REH cell (cell line): Measurements from ENCODE around the gene GLRA3.

DNA sequence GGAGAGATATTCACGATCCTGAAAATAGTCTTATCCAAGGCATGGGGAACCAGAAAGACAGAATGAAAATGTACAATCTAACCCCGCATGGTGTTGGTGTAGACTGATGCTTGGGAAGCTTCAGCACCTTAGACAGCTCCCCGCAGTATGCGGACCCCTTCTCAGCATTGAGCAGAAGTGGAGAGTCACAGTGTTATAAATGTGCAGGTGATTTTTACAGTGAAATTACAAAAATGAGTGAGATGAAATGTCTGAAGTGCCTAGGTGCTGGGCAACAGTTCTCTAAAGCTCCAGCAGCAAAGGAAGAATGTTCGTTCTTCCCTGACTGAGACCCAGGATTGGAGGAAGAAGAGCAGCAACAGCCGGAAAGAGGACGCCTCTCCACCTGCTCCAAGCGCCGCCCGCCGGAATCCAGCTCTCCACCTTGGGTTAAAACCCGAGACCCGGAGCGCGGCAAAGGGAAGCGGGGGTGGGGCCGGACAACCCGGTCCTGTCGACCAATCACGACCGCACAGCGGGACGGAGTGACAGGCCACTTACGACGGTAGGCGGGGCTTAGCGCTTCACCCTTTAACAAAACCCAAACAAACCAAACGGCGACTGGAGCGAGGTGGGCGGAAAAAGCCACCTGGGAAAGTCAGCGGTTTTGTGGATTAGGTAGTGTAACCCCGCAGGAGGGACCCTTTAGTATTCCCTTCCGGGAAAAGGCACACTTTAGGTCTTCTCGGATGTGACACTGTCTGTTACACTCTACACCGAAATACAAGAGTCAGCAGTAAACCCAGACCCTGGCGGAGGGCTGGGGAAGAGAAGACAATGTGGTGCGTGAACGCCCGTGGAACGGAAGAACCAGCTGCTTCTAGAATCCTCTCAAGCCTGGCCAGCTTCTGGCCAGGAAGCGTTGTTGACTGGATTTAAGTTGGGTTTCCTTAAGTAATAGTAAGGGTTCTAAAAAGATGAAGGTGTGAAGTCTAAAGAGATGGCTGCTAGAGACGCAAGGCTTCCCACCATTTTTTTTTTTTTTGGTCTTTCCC, at the start of gene GLRA3:
Gene GLRA3 (minus strand): TSS at position 431 of the 1,034 bp plus-strand sequence.
- PRO-cap: no peak

DNA sequence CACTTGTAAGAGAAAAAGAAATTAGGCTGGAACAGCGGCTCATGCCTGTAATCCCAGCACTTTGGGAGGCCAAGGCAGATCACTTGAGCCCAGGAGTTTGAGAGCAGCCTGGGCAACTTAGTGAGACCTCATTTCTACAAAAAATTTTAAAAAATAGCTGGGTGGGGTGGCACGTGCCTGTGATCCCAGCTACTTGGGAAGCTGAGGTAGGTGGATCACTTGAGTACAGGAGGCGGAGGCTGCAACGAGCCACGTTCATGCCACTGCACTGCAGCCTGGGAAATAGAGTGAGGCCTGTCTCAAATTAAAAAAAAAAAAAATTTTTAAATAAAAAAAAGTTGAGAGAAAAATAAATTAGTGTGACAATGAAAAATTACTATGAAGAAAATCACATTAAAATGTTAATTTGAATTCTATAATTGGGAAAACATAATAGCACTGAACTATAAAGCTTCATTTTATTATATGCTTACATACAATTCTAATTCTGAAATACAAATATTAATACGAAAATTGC, 10.5 kb downstream of the VEGFC start:
- PRO-cap: no peak

GRCh38 chr4:180057482-180057823, 2185.7 kb upstream of the TENM3 start:
- PRO-cap: no peak

GRCh38 chr4:180057824-180058171, 2185.4 kb upstream of the TENM3 start:
- PRO-cap: no peak

DNA sequence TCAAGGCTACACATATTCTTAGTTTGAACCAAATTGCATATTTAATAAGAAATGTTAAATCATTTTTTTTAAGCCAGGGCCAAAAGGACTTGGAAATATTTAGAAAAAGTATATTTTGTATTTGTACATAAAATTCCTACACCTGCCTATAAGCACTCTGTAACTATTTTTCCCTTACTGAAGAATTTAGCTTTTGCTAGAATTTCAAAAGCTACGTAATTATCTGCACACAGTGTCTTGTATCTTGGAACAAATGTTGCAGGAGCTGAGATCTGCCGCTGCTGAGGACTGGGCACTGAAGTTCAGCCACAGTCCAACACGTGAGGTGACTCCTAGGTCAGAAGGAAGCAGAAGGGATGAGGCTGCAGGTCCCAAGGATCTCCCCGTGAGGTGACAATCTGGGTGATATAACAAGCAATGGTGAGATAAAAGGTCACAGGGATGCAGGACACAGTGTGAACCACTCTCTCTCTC, 1416.2 kb upstream of the TENM3 start:
- PRO-cap: no peak

DNA sequence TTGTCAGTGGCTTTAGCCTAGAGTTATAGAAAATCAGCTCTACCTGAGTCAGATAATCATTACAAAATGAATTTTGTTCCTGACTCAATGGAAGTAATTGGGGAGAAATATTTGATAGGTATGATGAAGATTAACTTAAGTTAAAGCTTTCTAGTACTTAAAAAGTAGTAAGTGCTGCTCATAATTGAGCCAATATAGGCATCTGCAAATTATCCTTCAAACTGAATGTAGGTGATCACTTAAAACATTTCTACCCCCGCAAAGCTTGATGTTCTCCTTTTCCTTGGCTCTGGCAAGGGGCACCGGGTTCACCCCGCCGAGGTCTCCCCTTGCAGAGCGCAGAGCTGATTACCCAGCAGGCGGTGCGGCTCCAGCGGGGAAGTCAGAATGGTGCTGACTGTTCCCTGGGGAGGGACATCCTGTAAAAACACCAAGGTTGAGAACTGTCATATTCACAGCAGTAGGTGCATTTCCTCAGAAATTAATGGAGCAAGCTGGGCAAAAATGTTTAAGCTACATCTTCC, 767.5 kb upstream of the TENM3 start:
- PRO-cap: no peak

DNA sequence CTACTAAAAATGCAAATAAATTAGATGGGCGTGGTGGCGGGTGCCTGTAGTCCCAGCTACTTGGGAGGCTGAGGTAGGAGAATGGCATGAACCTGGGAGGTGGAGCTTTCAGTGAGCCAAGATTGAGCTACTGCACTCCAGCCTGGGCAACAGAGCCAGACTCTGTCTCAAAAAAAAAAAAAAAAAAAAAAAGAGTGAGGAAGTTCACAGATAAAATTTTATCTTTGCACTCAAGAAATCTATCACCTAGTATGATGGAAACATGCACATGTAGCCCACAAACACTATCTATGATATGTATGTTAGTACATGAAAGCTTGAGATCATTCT, 472.7 kb upstream of the TENM3 start:
- PRO-cap: no peak

GRCh38 chr4:182144626-182145090, 98.5 kb upstream of the TENM3 start:
- PRO-cap: no peak

GRCh38 chr4:182560162-182560827, 317.1 kb downstream of the TENM3 start:
- PRO-cap: no peak

DNA sequence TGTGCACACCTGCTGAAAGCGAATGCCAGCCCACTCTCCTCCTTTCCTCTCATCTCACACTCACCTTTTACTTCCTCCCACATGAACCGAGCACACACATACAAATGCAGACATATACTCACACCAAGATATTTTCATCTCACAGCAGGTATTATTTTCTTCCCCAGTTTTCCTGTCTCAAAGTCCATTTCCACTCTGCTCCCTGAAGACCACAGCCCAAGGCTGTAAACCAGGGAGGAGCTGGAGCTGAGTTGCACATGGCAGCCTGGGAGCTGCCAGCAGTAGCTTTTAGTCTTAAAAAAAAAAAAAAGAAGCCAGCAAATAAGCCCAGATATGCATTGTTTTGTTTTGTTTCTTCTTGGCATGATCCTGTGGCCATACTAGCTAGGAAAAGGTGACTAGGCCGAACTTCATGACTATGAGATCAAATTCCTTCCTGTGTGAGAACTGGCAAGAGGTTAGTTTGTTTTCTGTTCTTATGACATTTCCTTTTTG, 323.5 kb downstream of the DCTD start:
- PRO-cap: no peak

DNA sequence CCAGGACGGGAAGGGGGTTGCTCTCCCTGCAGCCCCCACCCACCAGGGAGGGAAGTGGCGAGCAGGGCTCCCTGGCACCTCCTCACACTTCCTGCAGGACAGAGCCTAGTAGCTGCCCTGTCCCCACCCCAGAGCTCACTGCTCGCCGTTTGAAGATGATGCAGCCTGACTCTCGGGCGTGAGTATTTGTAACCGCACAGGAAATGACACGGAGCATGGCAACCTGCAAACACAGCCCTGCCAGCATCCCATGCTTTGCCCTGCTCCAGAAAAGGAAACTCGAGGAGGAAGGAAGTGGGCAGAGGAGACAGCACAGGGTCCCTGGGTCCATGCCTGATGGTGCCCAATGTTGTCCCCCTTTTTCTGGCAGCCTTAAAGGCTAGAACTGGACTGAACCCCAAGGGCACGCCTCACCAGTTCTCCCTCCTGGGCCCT, 108.0 kb downstream of the DCTD start:
- PRO-cap: bidirectional peak, plus-strand start at position 216 of the sequence, minus-strand start at position 151 of the sequence

- PRO-cap: no peak
Measured at GRCh38 chr4:183080984-183081353, 18.1 kb upstream of the WWC2 start.

- PRO-cap: no peak
Measured at GRCh38 chr4:183099804-183100541, 916 bp downstream of the WWC2 start.

- PRO-cap: no peak
Measured at GRCh38 chr4:183270875-183271314, 49.2 kb downstream of the CLDN22 start.

DNA sequence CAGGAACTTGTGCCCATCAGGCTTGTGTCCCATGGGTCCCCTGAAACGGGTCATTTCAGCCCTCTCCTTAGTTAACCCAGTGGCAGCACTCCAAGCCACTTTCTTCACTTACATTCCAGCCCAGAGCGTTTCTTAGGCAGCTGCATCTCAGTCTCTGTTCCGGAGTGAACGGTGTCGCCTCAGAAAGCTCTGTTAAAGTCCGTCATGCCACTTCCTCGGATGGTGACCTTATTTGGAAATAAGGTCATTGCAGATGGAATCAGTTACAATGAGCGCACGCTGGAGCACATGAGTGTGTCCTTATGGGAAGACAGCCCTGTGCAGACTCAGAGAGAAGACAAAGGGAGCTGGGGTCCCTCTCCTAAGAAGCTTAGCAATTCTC, 28.4 kb upstream of the CLDN24 start:
- PRO-cap: no peak

- PRO-cap: no peak
Measured at GRCh38 chr4:183409950-183410412, 34.5 kb upstream of the CDKN2AIP start.

DNA sequence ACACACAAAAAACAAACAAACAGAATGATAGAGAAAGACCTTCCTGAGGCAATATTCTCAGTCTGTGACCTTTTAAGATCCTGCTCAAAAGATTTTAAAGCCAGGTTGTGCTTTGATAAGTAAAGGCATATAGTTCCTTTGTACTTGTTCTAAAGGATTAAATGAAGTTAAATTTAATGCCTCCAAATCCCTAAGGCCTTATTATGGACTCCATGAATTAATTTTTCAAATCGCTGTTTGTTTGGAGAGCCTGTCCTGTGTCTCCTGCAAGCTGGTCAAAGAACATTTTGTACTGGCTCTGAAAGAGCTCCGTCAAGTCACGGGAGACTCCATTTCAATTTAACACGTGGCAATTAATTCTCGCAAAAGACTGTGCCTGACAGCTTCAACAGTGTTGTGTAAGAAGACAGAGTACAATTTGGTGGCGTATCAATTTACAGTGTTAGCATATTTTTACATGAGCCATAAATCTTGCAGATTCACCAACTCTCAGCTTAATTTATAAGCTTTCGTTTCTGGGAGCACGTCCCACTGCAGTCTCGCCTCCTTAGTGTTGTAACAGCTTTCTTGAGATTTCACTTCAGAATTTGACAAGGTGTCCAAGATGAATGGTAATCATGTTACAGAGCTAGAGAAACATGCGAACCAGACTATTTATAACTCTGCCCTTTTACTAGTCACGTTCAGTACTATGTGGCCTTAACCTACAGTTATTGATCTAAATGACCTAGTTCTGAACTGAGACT, 70.8 kb downstream of the RWDD4 start:
- PRO-cap: no peak

GRCh38 chr4:183796856-183797798, 108.0 kb upstream of the STOX2 start:
- PRO-cap: no peak

DNA sequence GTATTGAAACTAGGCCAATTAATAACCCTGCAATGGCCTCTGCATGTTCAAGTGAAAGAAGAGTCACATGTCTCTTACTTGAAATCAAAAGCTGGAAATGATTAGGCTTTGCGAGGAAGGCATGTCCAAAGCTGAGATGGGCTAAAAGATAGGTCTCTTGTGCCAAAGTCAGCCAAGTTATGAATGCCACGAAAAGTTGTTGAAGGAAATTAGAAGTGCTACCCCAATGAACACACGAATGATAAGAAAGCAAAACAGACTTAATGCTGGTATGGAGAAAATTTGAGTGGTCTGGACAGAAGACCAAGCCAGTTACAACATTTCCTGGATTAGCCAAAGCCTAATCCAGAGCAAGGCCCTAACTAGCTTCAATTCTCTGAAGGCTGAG, 5.9 kb upstream of the STOX2 start:
- PRO-cap: no peak

- PRO-cap: no peak
Measured at GRCh38 chr4:184310842-184311414, 93.3 kb upstream of the ENPP6 start.